NCI-H460 (cell line): ENCODE measurements around a stretch of chr3.

DNA sequence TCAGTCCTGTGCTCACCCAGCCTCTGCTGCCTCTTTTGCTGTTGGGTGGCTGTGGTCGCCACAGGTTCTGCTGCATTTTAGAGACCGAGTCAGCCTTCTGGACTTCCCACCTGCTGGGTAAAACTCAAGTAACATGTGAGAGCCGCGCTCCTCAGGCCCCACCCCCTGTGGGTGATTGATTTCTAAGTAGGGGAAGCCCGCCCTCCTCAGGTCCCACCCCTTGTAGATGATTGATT lies 83.2 kb downstream of the FAM43A start:
RAMPAGE:
- cytosol, long total RNA: no peak
- long total RNA: no peak
- nucleus, long total RNA: no peak

RAMPAGE:
- cytosol, long total RNA: no peak
- long total RNA: no peak
- nucleus, long total RNA: no peak
Observed at GRCh38 chr3:195033361-195033907, 237.5 kb downstream of the XXYLT1 start.

DNA sequence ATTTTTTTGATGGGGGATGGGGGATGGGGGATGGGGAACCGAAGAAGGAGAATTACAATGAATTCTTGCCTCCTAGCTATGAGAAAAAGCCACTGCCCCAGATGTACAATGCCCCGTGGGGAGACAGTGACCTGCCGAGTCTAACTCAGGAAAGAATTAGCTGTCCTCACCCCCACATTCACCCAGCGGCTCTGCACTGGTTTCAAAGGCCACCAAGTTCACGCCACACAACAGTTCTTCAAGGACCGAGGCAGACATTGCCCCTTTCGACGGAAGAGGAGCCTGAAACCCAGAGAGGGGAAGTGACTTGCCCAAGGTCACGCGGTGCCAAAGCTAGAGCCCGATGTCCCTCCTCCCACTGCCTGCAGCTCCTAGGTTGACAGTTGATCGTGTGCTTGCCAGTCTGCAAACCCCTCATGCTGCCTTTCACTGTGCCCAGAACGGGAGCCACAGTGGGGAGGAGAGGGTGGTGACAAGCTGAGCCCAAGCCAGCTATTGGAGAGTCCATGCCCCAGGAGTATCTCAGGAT lies 231.0 kb downstream of the XXYLT1 start:
RAMPAGE:
- cytosol, long total RNA: no peak
- long total RNA: no peak
- nucleus, long total RNA: no peak

GRCh38 chr3:195079883-195081306 lies 190.6 kb downstream of the XXYLT1 start:
RAMPAGE:
- cytosol, long total RNA: no peak
- long total RNA: no peak
- nucleus, long total RNA: no peak

RAMPAGE:
- cytosol, long total RNA: no peak
- long total RNA: no peak
- nucleus, long total RNA: no peak
Observed at GRCh38 chr3:195105282-195105726, 165.7 kb downstream of the XXYLT1 start.

GRCh38 chr3:195119424-195120800 lies 151.0 kb downstream of the XXYLT1 start:
RAMPAGE:
- cytosol, long total RNA: no peak
- long total RNA: no peak
- nucleus, long total RNA: no peak

GRCh38 chr3:195153256-195154124 lies 117.5 kb downstream of the XXYLT1 start:
RAMPAGE:
- cytosol, long total RNA: no peak
- long total RNA: no peak
- nucleus, long total RNA: no peak

GRCh38 chr3:195242720-195243000 lies 28.3 kb downstream of the XXYLT1 start:
RAMPAGE:
- cytosol, long total RNA: no peak
- long total RNA: no peak
- nucleus, long total RNA: no peak

RAMPAGE:
- cytosol, long total RNA: no peak
- long total RNA: no peak
- nucleus, long total RNA: no peak
Observed at GRCh38 chr3:195292071-195292664, 21.2 kb upstream of the XXYLT1 start.

GRCh38 chr3:195301947-195302318 lies 31.0 kb upstream of the XXYLT1 start:
RAMPAGE:
- cytosol, long total RNA: no peak
- long total RNA: no peak
- nucleus, long total RNA: no peak

RAMPAGE:
- cytosol, long total RNA: no peak
- long total RNA: no peak
- nucleus, long total RNA: no peak
Observed at GRCh38 chr3:195450713-195451026, 7.8 kb upstream of the ACAP2 start.

RAMPAGE:
- cytosol, long total RNA: no peak
- long total RNA: no peak
- nucleus, long total RNA: no peak
Observed at GRCh38 chr3:195524259-195524845, 18.8 kb downstream of the PPP1R2 start.

RAMPAGE:
- cytosol, long total RNA: no peak
- long total RNA: no peak
- nucleus, long total RNA: no peak
Observed at GRCh38 chr3:195542565-195543046, 519 bp downstream of the PPP1R2 start.

RAMPAGE:
- cytosol, long total RNA: no peak
- long total RNA: no peak
- nucleus, long total RNA: no peak
Observed at GRCh38 chr3:195549846-195550746, 7.0 kb upstream of the PPP1R2 start.

DNA sequence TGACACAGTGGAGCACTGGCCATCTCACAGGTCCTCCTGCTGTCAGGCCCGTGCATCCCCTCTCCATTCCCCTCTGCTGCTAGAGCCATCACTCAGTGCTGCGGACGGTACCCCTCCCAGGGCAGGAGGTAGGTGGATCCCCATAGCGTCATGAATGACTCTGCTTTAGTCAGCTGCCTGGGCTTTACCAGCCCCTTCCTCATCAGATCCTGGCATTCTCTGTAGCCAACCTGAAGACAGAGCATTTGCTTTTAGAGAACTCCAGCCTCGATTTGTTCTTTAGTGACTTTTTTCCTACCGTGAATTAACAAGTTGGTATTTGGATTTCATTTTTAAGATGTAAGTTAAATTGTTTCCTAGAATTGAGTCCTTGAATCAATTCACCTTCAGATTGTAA lies 12.1 kb upstream of the PPP1R2 start:
RAMPAGE:
- cytosol, long total RNA: no peak
- long total RNA: no peak
- nucleus, long total RNA: no peak

DNA sequence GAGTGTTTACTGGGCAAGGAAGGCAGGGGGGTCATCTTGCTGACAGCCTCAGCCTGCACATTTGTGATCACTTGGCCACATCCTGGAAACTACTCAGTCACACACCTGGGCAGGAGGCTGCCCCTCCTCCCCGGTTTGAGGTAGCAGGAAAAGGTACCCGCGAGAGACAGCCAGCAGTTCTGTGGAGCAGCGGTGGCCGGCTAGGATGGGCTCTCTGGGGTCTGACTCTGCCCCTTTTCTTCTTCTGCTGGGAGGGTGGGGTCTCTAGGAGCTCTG lies 30.9 kb upstream of the APOD start:
RAMPAGE:
- cytosol, long total RNA: no peak
- long total RNA: no peak
- nucleus, long total RNA: no peak

GRCh38 chr3:195713248-195713497 lies 7.6 kb upstream of the MUC20 start:
RAMPAGE:
- cytosol, long total RNA: no peak
- long total RNA: no peak
- nucleus, long total RNA: no peak

DNA sequence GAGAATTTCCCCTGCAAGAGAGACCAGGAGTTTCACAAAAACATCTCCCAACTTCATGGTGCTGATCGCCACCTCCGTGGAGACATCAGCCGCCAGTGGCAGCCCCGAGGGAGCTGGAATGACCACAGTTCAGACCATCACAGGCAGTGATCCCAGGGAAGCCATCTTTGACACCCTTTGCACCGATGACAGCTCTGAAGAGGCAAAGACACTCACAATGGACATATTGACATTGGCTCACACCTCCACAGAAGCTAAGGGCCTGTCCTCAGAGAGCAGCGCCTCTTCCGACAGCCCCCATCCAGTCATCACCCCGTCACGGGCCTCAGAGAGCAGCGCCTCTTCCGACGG lies 4.1 kb downstream of the MUC20 start:
RAMPAGE:
- cytosol, long total RNA: no peak
- long total RNA: no peak
- nucleus, long total RNA: no peak

DNA sequence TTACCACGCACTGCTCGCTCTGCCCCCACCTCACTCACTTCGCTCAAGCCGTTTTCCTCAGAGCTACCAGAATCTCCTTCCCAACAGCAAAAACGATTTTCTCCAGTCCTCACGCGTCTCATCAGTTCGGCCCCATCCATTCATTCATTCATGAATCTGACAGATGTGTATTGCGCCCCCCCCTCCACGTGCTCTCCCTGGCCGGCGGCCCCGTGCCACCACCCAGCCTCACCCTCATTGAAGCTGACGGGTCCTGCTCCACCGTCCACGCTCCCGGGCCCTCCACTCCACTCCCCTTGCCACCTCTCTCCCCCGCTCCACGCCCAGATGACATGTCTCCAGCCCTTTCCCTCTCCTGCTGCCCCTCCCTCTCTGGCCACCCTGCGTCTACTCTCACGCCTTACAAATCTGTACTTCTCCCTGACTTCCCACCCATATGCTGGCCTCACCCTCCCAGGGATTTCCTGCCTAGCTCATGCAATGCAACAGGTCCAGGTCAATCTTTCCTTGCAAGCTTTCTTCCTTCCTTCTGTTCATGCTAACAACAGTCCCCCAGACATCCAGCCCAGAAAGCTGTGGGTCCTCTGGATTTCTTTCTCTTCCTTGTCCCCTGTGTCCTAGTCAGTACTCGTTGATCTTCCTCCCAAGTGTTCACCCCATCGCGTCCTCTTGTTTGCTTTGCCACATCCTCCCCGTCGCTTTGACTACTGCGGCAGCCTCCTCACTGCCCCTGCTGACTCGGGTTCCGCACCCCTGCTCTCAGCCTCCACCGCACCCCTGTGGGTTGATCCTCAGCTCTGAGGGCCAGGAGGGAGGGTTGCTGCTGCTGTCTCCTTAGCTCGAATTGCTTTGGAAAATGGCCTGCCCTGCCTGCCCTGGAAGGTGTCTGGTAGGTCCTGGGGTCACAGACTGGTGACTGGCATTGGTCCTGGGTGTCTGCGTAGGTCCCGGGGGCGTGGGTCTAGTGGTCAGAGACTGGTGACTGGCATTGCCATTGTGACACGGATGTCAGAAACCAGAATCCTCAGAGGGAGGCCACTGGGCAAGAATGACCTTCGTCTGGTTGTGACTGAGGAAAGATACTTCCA lies 9.7 kb downstream of the MUC4 start:
RAMPAGE:
- cytosol, long total RNA: no peak
- long total RNA: no peak
- nucleus, long total RNA: no peak

RAMPAGE:
- cytosol, long total RNA: no peak
- long total RNA: no peak
- nucleus, long total RNA: no peak
Observed at GRCh38 chr3:195835165-195835549, 23.4 kb upstream of the MUC4 start.